ENCODE measurements around the gene CXCL13.

DNA sequence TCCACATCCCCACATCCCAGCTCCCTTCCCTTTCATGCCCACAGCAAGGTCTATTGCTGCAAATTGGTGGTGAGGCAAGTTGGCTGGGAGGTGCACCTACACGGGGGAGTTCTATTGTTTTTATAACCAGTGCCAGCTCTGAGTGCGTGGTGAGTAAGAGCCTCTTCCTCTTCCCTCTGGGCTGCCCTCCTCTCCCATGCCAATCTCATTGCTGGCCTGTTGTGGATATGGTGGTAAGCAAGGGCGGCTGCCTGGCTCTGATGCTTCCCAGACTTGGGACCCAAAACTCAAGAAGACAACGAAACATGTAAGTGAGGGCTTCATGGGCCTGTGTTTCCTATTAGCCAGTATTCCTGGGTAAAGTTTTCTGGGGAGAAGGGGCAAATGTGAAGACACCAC, 204.3 kb downstream of the SHROOM3 start:
- RRBS: no CpG with 5 or more reads among the region's 4 CpGs

DNA sequence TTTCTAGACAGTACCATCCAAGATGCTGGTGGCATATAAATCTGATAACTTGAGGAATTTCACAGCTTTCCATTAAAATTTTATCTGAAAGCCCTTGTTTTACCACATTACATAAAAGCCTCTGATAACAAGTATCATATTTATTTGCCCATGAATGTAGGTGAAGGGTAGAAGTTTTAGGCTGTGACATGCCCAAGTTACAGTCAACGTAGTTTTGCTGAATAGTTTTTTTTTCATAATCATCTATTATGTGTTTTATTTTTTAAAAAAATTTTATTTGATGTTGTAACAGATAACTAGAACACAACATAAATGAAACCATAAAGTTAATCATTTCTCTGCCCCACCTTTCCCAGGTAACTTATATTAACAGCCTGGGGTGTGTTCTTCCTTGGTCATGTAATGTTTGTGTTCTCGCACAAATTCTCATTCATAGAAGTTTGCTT, 215.0 kb downstream of the SOWAHB start:
- RRBS: no CpG with 5 or more reads among the region's 2 CpGs

DNA sequence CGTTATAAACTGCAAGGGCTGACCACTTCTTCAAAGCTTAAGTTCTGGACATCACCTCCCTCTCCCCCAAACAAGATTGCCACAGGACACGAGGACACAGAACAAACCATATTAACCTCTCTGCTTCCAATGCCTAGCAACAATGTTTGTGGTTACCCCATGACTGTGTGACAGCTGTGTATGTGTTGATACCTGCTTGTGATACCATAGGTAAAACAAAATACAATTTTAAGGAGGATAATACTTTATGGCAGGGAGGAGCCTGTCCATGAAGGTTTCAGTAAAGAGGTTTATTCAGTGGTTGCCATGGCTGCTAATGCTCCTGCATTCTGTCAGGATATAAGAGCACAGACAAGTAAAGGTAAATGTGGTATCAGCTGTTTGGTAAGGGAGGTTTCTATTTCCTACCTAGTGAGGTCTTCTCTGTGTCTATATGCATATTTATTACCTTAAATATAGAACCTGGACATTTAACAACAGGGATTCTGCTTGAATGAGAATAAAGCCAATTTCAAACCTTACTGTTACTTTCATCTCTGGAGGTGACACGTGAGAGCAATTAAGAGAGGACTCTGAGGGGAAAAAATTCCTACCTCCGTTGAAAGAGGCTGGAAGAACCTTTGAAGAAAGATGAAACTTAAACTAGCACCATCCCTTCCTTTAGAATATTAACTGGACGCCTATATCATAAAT, 209.8 kb downstream of the SOWAHB start:
- RRBS: no CpG with 5 or more reads among the region's 5 CpGs

GRCh38 chr4:76756333-76756914, 141.5 kb downstream of the SOWAHB start:
- RRBS: no CpG with 5 or more reads among the region's 3 CpGs

- RRBS: no CpG with 5 or more reads among the region's 7 CpGs
Observed at GRCh38 chr4:76781662-76782264, 116.2 kb downstream of the SOWAHB start.

- RRBS: no CpG with 5 or more reads among the region's 13 CpGs
Observed at GRCh38 chr4:76831351-76832485, 66.2 kb downstream of the SOWAHB start.

DNA sequence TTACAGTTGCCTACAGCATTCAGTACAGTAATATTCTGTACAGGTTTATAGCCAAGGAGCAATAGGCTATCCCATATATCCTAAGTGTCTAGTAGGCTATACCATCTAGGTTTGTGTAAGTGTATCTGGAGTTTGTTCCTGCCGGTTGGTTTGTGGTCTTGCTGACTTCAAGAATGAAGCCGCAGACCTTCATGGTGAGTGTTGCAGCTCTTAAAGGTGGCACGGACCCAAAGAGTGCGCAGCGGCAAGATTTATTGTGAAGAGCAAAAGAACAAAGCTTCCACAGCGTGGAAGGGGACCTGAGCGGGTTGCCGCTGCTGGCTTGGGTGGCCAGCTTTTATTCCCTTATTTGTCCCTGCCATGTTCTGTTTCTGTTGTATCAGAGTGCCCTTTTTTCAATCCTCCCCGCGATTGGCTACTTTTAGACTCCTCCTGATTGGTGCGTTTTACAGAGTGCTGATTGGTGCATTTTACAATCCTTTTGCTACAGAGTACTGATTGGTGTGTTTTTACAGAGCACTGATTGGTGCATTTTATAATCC, 40.3 kb downstream of the SEPTIN11 start:
- RRBS: no CpG with 5 or more reads among the region's 11 CpGs

- RRBS: no CpG with 5 or more reads among the region's 5 CpGs
Observed at GRCh38 chr4:77002794-77003162, 53.2 kb downstream of the SEPTIN11 start.

DNA sequence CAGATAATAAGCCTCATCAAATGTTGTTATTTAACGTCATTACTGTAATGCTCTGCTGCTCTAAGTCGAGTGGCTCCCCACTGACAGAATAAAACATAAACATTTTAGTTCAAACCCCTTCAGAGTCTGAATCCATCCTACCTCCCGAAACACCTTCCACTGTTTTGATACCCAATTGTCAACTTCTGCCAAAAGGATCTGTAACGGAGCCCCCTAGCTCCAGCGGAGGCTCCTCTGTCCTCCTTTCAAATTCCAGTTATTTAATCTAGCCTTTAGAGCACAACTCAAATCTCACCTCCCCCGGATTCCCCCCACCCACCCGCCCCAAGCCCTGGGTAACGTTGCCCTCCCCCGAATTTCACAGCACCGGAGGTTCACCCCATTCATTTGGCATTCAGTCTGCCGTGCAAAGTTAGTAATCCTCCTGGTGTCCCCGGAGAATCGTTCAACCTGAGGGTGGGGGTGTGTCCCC, 1.1 kb downstream of the CCNI start:
- RRBS: 3% methylated on average over 2 of the region's 13 CpGs

DNA sequence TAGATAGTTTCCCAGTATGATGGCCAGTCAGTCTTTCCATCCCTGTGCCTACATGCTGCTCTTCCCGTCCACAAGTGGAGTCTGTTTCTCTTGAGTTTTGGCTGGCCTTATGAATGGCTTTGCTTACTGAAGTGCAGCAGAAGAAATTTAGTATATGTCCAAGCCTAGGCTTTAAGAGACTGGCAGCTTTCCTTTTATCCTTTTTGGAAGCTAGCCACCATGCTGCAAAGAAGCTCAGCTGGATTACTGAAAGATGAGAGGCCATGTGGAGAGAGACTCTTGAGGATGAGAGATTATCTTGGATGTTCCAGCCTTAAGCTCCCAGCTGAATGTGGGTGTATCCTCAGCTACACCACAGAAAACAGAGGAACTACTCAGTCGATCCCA, 12.4 kb downstream of the CCNG2 start:
- RRBS: no CpG with 5 or more reads among the region's 2 CpGs

- RRBS: no CpG with 5 or more reads among the region's 1 CpG
Observed at GRCh38 chr4:77605647-77605948, at the start of gene CXCL13. CXCL13 (plus strand) TSS chr4:77605820.

DNA sequence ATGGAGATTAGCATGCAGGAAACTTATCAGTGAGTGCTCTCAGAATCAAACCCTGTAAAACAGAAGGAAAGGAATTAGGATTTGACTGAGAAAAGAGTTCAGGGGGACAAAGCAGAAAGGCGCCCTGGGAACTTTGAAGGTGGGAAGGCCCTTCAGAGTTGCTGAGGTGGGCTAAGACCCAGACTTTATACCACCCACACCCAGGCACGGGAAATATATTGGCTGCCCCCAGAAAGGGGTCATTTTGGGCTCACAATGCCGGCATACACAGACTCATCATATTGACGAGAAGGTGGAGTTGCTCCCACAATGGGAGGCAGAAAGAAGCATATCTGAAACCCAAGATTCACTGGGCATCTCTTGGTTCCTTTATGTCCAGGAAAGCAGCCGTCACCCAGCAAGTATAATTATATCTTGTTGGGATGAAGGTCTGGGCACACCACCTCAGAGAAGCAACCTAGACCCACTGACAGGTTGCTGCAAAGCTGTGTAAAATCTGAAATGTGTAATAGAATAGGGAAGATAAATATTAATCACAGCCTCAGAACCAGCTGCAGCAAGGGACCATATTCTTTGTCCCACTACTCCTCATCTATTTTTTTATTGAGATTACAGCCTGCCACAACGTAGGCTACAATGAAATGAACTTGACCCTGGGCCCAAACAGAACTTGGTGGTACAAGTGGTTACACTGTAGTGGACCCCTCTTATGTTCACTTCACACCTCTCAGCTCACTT, 105.5 kb downstream of the CXCL13 start:
- RRBS: no CpG with 5 or more reads among the region's 6 CpGs

DNA sequence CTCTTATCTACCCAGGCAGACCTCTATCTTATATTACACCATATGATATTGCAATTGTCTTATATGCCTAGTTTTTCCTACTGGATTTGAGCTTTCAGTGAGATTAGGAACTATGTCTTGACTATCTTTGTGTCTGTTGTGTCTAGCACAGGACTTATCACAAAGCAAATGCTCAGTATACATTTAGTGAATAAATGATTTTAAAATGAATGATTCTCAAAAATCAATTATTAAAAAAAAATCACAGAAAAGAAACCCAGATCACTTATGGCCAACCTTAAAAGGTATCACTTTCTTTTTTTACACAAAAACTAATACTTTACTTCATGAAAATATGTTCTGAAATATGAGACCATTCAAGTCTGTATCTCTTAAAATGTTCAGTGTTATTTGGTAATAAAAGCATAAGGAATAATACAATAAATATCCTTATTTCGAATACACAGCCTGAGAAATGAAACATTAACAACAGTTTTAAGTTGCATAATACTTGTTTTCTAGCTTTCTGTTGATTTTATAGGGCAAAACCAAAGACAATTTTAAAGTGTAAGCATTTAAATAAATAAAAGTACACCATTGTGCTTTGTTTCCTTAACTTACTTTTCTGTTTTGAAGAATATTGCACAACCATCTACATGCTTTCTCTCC, 77.5 kb downstream of the CNOT6L start:
- RRBS: no CpG with 5 or more reads among the region's 1 CpG

- RRBS: no CpG with 5 or more reads among the region's 3 CpGs
Observed at GRCh38 chr4:77808977-77809683, 10.0 kb downstream of the CNOT6L start.

GRCh38 chr4:77857182-77857584, 5.4 kb upstream of the MRPL1 start:
- RRBS: no CpG with 5 or more reads among the region's 2 CpGs

GRCh38 chr4:78540467-78541244, 10.9 kb upstream of the ANXA3 start:
- RRBS: no CpG with 5 or more reads among the region's 18 CpGs

- RRBS: no CpG with 5 or more reads among the region's 3 CpGs
Observed at GRCh38 chr4:78644628-78644964, 93.0 kb downstream of the ANXA3 start.

DNA sequence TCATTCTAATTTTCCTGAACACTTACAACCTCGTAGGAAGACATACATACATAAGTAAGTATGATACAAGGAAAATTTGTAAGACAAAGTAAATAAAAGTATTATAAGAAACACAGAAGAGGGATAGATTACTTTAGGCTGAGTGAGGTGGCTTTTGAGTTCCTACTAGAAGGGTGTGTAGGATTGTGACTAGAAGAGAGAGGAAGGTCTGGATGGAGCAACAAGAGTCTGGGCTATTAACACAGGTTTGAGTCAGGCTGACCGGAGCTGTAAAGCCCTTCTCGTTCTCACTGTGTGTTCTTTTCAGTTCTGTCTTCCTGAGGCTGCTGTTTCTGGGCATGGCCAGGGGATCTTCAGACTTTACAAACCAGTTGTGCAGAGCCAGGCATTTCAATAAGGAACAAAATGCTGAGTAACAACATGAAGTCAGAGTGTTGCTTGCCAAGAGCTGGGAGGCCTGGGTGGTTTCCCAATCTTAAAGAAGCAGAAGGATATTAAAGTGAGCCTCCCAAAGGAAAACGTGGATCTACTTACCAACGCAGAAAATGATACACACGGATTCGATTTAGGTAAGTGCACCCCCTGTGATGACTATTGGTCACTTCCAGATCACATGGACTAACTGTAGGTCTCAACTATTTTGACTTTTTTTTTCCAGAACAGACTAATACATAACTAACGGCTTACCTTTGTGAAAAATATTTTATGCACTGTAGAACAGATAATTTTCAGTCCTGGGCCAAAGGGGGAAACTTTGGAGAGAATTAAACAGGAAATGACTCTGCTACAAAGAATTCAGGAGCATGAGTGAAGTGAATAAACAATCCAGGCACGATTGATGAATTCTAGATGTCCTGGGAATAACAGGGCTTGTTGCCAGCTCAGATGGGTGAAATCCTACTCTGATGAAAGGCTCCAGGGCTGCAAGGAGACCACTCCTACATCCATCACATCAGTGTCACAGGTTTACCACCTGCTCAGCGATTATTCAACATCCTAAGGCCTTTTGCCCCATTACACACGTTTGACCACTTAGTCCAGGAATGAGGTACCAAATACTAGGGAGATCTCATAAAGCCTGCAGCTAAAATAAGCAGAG, 94.5 kb downstream of the ANXA3 start:
- RRBS: no CpG with 5 or more reads among the region's 11 CpGs

GRCh38 chr4:78656923-78657260, 105.3 kb downstream of the ANXA3 start:
- RRBS: no CpG with 5 or more reads among the region's 7 CpGs

All from GM12891 (cell line).